Mesenchymal stem cell of the bone marrow (primary cell): ENCODE data around the genes MPP2 and G6PC3.

DNA sequence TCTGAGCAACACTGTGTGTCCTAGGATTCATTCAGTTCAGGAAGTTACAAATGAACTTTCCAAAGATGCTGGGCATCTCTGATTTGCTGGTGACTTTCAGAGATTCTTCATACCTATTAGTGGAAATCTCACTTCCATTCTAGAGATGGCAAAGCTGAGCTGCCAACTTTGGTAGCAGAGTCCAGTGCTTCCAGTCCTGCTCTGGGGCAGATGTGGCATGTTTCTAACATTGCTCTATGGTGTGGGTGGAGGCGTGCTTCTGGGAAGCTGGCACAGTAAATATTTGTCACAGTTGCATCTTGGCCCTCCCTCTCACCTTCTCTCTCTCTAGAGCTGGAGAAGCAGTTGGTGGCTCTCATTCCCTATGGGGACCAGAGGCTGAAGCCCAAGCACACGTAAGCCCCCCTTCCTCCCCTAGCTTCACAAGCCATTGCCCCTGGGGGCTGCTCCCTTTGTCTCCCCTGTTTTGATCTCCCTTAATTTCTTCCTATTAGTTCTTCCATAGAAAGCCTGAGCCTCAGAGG lies 1.9 kb downstream of the TMEM106A start:
- CAGE, long polyA plus RNA = no peak

DNA sequence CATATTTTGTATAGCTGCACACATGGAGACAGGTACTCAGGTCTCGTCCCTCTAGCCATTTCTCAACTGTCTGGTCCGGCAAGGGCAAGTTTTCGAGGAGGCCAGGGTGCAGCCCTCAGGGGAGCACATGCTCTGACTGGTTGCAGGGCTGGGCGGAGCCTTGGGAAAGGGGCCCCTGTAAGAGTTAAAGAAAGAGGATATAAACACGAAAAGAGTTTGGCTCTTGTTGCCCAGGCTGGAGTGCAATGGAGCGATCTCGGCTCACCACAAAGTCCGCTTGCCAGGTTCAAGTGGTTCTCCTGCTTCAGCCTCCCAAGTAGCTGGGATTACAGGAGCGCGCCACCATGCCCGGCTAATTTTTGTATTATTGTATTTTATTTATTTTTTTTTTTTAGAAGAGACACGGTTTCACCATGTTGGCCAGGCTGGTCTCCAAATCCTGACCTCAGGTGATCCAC lies 36.5 kb upstream of the ARL4D start:
- CAGE, long polyA plus RNA = no peak

GRCh38 chr17:43387920-43389005 lies 10.5 kb upstream of the ARL4D start:
- CAGE, long polyA plus RNA = no peak

- CAGE, long polyA plus RNA = no peak
Observed at GRCh38 chr17:43431683-43432300, 33.0 kb downstream of the ARL4D start.

- CAGE, long polyA plus RNA = no peak
Observed at GRCh38 chr17:43465220-43465419, 18.7 kb upstream of the DHX8 start.

- CAGE, long polyA plus RNA = no peak
Observed at GRCh38 chr17:43529834-43531356, 15.7 kb downstream of the ETV4 start.

GRCh38 chr17:43574249-43574616 lies 28.1 kb upstream of the ETV4 start:
- CAGE, long polyA plus RNA = no peak

GRCh38 chr17:43711948-43712690 lies 46.5 kb downstream of the SOST start:
- CAGE, long polyA plus RNA = no peak

- CAGE, long polyA plus RNA = no peak
Observed at GRCh38 chr17:43778123-43778544, 643 bp downstream of the DUSP3 start.

DNA sequence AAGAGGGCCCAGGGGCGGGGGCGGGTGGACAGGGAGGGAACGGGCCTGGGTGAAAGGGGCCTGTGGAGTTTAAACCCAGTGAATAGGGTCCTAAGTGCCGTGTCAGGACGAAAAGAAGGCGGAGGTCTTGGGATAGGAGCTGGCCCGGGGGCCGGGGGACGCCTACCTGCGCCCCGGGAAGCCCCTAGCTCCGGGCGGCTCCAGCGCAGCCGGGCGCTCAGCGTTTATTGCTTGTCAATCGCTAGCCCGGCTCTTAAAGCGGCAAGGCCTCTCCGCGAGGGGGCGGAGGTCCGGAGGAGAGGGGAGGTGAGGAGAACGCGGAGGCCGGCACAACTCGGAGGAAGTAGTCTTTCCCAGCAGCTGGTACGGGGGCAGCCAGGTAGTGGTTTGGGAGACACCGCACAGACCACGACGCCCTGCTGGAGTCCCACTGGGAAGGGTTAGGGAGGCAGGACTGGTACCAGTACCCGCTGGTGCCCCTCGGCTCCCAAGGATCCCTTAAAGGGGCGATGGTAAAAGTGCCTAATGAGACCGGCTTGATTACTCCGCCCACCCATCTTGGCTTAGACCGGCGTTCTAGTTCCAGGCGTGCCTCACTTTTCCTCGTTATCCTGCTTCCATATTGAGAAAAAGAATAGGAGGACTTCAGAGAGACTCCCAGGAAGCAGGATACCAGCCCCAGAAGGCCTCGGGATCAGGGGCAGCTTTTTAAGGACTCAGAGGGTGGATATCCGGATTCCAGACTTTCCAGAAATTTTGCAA lies at the start of gene MPP2:
MPP2 (minus strand) TSS at position 229 of the 762 bp plus-strand sequence.
- CAGE, long polyA plus RNA = no peak

DNA sequence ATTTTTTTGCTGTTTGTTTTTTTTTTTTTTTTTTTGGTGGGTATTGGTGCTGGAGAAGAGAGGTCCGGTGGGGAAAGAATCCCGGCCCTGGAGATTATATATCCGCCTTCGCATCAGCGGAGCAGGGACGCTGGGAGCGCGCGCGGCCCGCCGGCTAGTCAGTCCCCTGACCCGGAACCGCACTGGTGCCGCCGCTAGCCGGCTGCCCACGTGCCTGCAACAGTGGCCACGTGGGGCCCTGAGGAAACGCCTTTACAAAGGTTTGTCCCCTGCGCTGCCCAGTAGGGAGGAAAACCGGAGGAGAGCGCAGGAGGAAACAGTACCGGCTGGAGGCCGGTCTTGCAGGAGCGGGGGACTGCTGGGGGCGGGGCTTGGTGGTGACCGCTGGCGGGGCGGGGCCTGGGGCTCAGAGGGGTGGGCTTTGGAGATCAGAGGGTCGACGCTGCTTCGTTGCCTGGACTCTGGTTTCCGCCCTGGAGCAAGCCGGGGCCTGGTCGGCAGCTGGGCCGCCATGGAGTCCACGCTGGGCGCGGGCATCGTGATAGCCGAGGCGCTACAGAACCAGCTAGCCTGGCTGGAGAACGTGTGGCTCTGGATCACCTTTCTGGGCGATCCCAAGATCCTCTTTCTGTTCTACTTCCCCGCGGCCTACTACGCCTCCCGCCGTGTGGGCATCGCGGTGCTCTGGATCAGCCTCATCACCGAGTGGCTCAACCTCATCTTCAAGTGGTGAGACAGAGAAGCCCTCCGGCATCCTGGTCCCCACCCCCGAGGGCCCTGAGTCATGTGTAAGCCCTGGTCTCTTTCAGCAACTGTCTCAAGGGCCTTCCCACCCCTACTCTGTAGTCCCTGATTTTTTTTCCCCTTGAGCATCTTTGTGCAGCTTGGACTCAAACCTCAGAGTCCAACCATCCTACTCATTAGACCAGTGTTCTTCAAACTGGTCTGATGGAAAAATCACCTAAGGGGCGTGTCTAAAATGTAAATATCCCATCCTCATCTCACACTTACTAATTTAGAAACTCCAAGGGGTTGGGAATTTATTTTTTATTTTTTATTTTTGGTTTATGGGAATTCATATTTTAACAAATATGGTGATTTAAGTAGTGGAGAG lies at the start of gene G6PC3:
G6PC3 (plus strand) TSS at position 281 of the 1,114 bp plus-strand sequence.
- CAGE, long polyA plus RNA = no peak

DNA sequence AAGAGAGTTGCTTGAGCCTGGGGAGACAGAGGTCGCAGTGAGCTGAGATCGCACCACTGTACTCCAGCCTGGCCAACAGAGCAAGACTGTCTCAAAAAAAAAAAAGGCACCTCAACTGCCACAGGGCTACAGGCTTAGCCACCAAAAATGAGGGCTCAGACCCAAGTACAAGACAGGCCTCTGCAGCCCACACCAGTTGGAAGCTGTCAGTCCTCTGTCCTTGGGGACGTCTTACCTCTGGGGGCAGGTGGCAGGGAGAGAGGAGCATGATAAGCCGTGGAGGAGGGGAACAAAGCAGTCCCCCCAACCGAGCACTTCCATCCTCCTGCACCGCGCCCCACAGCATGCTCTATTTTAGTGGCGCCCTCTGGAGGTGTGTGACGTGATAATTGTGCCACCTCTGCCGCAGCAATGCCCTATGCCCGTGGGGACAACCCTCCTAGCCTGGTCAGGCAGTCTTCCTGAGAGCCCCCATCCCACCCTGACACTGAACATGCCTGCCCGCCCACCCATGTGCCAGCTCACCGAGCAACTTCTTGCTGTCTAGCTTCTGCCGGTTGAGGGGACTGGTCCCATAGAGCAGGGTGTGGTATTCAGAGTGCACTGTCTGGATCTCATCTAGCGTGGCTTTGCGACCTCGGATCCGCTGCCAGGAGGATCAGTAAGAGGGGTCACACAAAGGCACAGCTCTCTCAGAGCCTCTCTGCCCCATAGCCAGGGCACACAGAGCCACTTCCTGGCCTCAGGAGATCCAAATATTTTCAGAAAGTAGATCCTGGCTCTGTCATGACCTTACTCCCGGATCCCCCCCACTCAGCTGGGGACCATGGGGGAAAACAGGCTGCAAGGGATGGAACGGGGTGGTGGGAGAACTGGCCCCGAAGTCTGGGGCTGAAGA lies 13.7 kb downstream of the G6PC3 start:
- CAGE, long polyA plus RNA = no peak

DNA sequence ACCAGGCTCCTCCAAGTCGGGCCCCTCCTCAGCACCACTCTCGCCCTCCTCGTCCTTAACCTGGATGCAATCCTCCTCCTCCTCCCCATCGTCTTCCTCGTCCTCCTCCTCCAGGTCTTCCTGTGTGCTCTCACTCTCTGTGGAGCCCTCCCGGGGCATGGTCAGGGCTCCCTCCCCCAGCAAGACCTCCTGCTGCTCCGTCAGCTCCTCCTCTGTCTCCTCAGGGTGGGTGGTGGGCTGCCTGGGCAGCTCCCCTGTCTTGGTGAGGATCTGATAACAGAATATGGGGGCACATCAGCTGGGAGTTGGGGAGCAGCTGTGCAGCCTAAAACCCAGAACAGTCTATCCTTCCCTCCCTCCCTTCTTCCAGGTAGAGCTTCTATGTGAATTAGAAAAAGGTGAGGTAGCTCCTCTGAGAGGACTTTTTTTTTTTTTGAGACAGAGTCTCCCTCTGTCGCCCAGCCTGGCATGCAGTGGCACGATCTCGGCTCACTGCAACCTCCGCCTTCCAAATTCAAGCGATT lies 17.0 kb downstream of the G6PC3 start:
- CAGE, long polyA plus RNA = no peak

DNA sequence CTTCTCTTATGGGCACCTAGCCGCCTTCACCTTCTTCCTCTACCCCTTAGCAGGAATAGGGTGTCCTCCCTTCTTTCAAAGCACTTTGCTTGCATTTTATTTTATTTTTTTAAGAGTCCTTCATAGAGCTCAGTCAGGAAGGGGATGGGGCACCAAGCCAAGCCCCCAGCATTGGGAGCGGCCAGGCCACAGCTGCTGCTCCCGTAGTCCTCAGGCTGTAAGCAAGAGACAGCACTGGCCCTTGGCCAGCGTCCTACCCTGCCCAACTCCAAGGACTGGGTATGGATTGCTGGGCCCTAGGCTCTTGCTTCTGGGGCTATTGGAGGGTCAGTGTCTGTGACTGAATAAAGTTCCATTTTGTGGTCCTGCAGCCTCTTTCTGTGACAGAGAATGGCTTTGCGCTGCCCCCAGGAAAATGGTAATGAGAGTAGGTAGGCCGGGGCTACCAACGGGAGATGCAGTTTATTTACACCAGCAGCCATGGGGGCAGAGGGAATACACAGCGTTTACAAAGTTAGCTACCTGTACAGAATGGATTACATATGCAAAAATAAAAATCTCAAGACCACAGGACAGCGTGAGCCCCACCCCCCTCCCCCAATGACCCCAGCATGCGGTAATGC lies 4.7 kb downstream of the TMUB2 start:
- CAGE, long polyA plus RNA = no peak

DNA sequence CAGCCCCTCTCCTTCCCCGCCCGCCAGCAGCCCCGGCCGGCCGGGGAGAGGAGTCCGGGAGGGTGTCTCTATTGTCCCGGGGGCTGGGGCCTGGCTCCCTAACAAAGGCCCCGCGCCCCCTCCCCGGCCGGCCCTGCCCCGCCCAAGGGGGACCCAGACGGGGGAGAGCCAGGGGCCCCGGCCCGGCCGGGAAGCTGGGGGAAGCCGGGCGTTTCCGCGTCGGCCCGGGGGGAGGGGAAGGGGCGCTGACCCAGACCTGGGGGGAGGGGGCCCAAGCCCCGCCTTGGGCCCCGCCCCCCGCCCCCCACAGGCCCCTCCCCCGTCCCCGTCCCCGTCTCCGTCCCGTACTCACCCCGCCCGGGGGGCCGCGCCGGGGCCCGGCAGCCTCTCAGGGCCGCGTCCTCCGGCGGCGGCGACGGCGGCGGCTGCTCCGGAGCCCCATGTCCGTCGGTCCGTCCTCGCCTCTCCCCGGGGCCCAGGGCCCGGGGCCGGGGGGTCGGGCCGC lies 488 bp downstream of the ATXN7L3 start:
- CAGE, long polyA plus RNA = no peak

DNA sequence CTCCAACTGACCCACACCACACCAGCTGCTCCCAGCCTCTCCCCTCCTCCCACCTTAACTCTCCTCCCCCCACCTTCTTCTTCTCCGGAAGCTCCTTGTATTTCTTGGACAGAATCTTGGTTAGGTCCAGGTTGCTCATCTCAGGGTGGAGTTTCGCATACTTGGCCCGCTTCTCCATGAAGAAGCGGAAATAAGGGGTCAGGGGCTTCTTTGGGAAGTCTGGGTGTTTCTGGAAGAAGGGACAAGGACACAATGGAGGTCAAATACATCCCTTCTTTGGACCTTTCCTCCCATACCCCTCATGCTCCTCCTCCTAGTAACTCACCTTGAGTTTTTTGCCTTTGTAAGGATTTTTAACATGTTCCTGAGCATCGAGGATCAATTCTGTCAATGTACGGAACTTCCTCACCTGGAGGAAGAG lies 3.9 kb downstream of the UBTF start:
- CAGE, long polyA plus RNA = no peak

DNA sequence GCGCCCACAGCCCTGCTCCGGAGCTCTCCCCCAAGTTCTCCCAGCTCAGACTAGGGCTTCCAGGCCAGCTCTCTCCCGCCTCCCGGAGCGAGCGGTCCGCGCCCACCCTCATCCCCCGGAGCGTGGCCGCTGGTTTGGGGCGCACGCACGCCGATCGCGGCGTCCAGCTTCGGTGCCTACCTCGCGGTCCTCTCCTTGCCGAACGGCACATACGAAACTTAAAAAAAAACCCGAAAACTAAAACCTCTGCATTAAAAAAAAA lies 742 bp upstream of the UBTF start:
- CAGE, long polyA plus RNA = no peak

DNA sequence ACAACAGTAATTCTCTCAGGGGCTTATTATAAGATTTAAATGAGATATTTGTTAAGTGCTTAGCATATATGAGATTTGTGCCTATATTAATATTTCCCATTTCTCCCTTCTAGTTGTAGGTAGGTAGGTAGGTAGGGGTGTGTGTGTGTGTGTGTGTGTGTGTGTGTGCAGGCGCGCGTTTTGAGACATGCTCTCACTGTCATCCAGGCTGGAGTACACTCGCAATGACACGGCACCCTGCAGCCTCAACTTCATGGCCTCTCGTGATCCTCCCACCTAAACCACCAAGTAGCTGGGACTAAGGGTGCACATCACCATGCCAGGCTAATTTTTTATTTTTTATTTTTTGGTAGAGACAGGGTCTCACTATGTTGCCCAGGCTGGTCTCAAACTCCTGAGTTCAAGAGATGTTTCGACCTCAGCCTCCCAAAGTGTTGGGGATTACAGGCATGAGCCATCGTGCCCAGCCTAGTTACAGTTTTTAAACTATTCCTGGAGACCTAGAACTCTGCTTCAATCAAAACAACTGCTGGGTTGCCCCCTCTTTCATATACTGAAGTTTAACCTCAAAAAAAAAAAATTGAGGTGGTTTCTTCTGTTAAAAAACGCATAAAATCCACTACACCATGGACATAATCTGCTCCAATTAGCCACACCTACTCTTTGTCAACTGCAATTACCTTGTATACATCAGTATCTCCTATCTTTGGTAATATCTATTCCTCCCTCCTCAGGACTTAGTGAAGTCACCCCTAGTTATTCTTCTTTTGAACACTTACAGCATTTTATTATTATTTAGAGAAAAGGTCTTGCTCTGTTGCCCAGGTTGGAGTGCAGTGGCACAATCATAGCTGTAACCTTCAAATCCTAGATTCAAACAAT lies 49.6 kb downstream of the GPATCH8 start:
- CAGE, long polyA plus RNA = no peak

DNA sequence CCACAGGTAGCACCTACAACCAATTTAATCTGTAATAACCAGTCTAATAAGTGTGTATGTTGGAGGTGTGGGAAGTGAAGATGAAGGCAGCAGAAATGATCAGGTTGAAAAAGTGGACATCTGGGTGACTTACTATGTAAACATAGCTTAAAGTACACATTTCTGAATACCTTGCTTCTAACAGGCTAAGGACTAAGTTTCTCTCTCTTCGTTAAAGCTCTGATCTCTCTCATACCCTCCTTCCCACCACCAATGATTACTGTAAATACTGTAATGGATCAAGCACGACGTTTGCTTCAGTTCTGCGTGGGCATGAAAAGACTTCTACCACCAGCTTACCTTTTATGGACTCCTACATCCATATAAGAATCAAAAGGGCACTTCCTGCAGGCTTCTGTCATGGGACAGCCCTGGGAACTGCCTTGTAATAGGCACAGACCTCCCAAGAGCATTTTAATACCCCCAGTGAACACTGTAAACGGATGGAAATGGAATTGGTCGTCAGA lies 799 bp downstream of the CCDC43 start:
- CAGE, long polyA plus RNA = no peak

DNA sequence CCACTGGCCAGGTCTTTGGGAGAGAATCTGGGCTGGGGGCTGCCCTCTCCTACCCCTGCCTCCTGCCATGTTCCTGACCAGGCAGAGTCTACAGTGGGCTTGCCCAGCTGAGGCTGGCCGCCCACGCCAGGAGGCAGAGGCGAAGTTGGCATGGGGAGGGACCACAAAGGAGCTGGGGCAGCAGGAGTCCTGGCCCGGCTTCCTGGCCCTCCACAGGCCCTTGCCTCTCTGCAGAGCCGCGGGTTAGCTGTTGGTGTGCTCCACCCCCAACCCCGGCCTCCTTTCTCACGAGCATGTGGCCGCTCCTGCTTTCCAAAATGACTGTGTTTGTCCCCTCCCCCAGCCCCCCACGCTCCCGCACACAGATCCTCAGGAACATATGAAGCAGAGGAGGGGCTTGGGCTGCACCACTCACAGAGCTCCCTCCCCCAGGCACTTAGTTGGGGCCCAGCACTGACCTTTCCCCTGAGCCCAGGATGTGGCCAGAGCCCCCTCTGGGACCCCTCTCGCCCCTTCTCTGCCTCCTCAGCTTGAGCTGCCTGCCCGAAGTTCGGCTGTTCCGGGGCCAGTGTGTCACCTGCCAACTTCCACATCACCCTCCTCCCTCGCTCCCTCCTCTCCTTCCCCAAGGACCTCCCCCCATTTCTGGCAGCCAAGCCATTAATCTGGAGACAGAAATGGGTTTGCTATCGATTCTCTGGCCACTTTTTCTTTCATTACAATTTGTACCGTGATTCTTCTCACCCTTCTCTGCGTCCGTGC lies 9.1 kb upstream of the ADAM11 start:
- CAGE, long polyA plus RNA = no peak